Retinal pigment epithelial cell (primary cell): ENCODE data around the genes OPN5, DEFB114 and DEFB113.

GRCh38 chr6:47285649-47286742 is 23.7 kb downstream of the TNFRSF21 start:
- RRBS: no CpG with 5 or more reads among the region's 19 CpGs

DNA sequence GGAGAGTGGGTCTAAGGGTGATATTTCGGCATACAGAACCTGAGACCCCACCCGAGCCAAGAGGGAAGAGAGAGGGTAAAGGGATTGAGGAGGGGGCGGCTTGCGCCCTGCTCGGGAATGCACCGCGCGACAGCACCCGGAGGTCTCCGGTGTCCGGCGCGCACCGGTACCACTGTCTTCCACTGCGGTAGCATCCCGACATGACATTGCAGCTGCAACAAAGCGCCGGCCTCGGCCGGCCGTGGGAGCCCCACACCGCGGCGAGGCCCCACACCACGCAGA is 1.0 kb downstream of the TNFRSF21 start:
- RRBS: 1% methylated on average over 5 of the region's 25 CpGs

- RRBS: 0% methylated on average over 1 of the region's 6 CpGs
Observed at GRCh38 chr6:47478733-47479069, 1.1 kb downstream of the CD2AP start.

DNA sequence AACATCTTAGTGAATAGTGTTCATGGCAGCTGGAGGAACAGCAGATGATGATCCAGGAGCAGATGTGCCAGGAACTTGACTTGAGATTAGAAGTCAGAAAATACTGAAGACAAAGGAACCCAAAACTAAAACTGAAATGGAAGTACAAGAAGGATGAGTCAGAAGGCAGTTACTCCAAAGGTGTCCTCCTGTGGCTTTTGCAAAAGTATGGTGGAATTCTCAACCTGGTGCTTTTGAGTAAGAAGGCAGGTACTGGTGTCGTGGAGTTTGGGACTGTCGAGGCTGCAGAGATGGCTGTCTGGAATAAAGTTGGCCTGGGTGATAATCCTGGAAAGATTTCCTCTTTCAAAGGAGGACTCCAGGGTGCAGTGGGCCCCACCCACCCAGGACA is 100.9 kb upstream of the ADGRF4 start:
- RRBS: no CpG with 5 or more reads among the region's 2 CpGs

- RRBS: no CpG with 5 or more reads among the region's 4 CpGs
Observed at GRCh38 chr6:47700173-47700518, 1.8 kb downstream of the ADGRF4 start.

DNA sequence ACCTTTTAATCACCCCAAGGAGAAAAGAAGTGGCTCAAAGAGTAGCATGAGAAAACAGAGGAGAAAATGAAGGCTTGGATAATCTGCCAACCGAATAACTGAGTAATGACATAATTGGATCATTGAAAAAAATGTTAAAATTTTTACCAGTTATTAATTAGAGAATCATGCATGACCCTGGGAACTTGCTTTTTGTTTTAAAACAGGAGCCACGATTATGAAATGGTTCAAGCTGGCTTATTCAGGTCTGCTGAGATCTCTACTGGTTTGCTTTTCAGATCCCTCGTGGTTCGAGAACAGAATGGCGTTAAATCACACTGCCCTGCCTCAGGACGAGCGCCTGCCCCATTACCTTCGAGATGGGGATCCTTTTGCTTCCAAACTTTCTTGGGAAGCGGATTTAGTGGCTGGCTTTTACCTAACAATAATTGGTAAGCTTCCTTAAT is at the start of gene OPN5:
Gene OPN5, plus strand, starts transcription at position 267 of the 446 bp plus-strand sequence.
- RRBS: no CpG with 5 or more reads among the region's 9 CpGs

- RRBS: no CpG with 5 or more reads among the region's 1 CpG
Observed at GRCh38 chr6:49295701-49296029, 167.4 kb downstream of the MMUT start.

GRCh38 chr6:49459040-49459599 is 3.9 kb downstream of the MMUT start:
- RRBS: no CpG with 5 or more reads among the region's 4 CpGs

- RRBS: no CpG with 5 or more reads among the region's 4 CpGs
Observed at GRCh38 chr6:49506608-49507002, 6.9 kb downstream of the GLYATL3 start.

- RRBS: no CpG with 5 or more reads among the region's 3 CpGs
Observed at GRCh38 chr6:49550007-49550245, 542 bp upstream of the C6orf141 start.

GRCh38 chr6:49565799-49566601 is 15.5 kb downstream of the C6orf141 start:
- RRBS: no CpG with 5 or more reads among the region's 14 CpGs

DNA sequence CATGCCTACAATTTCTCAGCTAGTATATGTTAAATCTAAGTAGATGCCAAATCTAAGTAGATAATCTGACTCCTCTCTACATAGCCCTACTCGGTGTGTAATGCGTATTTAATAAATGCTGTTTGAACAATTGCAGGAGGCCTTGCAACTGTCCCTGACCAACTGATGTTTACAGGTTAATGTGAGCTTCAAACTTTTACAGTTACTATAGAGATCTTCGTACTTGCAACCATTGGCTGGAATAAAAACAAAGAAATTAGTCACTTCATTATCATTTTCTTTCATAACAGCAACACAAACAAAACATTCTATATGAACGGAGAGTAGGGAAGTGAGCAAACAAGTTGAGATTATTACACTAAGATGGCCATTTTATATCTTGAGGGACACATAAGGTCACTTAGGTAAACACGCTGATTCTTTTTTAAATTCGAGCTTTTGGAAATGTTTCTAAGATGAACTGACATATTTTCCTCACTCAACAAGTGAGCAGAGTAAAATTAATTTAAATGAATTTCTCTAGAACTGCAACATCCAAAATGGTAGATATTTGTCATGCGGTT is 15.4 kb upstream of the CRISP2 start:
- RRBS: no CpG with 5 or more reads among the region's 7 CpGs

DNA sequence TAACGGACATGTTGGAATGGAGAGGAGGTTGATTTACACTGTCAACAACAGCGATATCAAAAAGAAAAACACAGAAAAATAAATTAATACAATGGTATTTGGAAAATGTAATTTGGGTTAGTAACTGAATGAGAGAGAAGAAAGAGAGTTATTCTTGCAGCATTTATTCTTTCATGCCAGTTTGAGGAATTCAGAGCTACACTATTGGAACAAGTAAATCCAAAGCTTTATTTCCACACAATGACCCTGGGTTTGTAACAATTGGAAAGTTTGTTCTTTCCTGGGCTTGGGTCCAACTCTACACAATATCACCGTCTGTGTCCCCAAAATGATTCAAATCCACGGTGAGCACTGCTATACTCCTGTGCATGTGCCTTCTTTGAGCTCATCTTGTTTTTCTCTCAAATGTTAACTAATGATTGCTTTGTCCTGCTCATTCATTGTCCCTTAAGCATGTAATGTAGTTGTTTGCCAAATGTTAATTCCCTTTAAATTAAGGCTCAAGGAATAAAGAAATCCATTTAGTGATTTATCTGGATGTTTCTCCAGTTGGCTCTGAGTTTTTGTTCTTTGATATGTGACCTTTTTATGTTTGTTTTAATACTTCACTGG is 20.4 kb upstream of the CRISP3 start:
- RRBS: no CpG with 5 or more reads among the region's 4 CpGs

GRCh38 chr6:49964008-49964322 is at the start of gene DEFB114:
TSS of gene DEFB114 (minus strand) at chr6:49964164.
- RRBS: no CpG with 5 or more reads among the region's 2 CpGs

GRCh38 chr6:49969552-49969920 is at the start of gene DEFB113:
TSS of gene DEFB113 (minus strand) at chr6:49969625.
- RRBS: no CpG with 5 or more reads among the region's 2 CpGs

DNA sequence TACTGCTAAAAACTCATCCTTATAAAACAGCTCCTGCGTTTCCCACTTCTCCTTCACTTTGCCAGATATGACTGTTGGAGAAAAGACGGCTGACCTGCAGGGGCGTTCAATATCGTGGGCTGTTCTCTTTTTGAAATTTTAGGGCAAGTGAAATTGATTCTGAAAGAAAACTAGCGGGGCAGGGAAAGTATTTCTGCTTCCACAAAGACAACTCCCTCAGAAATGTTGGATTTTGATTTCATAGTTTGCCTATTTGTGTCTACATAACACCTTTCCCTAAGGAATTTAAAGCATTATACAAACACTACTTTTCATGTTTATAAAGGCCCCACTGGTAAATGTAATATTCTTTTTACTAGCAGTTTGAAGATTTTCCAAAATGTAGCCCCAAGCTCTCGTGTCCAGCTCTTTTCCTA is 206.9 kb downstream of the TFAP2B start:
- RRBS: no CpG with 5 or more reads among the region's 6 CpGs

DNA sequence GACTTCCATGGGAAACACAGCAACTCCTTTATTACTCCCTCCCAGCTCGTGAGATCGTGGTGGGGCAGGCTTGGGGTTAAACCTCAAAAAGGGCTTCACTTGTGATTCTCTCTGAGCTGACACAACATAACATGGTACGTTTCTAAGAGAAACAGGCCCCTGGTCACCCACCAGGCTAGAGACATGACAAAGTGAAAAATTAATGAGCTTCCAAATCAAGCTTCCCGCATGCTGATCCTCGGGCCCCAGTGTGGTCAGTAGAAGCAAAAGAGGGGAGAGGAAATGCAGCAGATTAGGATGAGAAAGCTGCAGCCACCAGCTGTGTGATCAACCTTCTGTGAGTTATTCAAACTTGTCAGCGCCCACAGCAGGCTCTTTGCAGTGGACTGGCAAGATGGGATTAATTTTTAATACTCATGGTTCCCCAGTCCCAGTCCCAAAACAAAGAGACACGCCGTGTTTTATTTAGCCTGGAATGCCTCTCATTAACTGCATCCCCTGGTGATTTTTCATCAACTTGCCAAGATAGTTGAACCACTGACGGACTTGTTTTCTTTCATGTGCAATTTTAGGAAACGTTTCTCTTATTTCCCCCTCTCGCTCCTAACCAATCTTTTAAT is 9.2 kb downstream of the PKHD1 start:
- RRBS: no CpG with 5 or more reads among the region's 11 CpGs

DNA sequence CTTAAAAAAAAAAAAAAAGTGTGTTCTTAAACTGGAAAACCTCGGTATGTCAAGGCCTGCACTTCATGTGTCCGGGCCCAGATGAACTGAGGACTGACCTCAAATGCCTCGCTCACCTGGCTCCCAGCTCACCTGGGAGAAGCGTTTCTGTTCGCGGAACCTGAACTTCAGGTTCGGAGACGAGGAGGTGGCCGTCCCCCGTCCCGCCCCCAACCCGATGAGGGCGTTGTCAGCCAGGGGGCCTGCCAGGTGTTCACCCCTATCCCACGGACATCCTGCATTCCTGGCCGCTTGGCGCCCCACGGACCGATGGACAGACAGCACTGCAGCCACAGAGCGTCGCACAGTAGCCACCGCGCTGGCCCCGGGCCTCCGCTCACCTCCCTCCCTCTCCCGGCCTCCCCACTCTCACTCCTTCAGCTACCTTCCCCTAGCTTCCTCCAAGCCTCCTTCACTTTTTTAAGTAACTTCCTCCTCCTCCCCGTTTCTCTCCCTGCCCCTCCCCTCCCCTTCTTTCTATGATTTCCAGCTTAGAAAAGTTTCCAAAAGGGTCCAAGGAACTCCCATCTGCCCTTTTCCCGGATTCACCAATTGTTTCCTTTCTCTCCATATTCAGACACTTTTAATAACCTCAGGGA is 22.6 kb upstream of the MCM3 start:
- RRBS: 42% methylated on average over 1 of the region's 27 CpGs

DNA sequence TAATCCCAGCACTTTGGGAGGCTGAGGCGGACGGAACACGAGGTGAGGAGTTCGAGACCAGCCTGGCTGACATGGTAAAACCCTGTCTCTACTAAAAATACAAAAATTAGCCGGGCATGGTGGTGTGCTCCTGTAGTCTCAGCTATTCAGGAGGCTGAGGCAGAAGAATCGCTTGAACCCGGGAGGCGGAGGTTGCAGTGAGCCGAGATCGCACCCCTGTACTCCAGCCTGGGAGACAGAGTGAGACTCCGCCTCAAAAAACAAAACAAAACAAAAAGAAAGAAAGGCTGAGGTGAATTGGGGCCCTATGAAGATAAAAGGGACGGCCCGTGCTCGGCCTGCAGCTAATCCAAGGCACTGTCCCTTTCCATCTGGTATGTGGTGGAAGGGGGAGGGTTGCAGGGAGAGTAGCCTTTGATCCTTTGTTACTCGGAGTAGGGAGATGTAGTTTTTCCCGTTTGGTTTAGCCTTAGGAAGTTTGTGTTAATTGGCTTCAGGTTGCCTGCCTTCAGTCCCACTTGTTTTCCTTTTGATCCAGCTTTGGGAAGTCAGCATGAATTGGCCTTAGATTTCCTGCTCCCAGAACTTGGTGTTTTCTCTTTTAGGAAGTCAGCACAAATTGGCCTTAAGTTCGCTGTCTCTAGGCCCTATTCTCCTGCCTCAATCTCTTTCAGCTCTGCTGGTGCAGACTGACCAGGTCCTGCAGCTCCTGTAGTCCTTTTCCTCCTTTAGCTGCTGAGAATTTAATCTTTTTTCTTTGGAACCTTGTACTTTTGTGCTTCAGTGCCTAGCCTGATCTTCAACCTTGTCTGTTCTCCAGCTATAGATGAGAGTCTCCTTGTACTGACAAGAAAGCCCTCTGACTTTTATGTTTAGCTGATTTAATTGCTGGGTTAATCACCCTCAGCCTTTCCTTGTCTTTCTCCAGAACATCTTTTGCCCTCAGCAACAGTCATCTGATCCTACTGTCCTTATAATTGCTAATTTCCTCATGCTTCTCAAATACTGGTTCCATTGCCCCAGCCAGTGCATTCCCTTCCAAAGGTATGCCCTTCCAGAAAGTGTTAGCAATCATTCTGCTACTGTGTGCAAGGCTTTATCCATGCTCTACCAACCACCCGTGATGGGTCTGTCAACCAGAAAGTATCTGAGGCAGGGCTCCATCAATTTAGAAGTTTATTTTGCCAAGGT is 35.9 kb upstream of the PAQR8 start:
- RRBS: no CpG with 5 or more reads among the region's 18 CpGs